AG09319 (cell line): ENCODE measurements around a stretch of chr19.

- RRBS = 87% methylated on average over 6 of the region's 46 CpGs
These were observed 4.2 kb upstream of the ATP8B3 start for GRCh38 chr19:1816152-1816810.

GRCh38 chr19:1854952-1855791, 6.9 kb upstream of the REXO1 start:
- RRBS = 12% methylated on average over 8 of the region's 36 CpGs

- RRBS = 3% methylated on average over 3 of the region's 36 CpGs
These were observed 6.0 kb downstream of the KLF16 start for GRCh38 chr19:1857180-1857920.

GRCh38 chr19:1859182-1859871, 4.1 kb downstream of the KLF16 start:
- RRBS = no CpG with 5 or more reads among the region's 19 CpGs

GRCh38 chr19:1907283-1907733, 2.1 kb downstream of the ADAT3 start:
- RRBS = no CpG with 5 or more reads among the region's 13 CpGs

GRCh38 chr19:1922662-1923386, 17.6 kb downstream of the ADAT3 start:
- RRBS = no CpG with 5 or more reads among the region's 36 CpGs

GRCh38 chr19:1976910-1977367, 36.0 kb downstream of the CSNK1G2 start:
- RRBS = no CpG with 5 or more reads among the region's 20 CpGs

DNA sequence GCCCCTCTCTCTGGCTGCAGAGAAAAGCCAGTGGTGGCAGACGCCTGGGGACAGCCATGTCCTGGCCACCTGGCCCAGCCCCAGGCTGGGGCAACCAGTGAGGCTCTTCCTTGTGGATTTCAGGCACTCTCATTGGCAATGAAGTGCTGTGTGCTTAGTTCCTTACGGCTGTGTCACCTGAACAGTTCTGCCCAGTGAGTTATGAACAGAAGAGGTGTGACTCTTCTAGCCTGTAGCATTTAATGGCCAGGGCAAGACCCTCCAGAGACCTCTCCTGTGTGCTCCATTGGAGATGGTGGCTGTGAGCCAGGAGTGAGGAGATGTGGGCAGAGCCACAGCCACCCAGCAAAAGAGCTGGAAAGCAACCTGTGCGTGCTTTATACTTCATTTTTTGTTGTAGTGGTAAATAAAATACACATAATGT, 6.2 kb upstream of the BTBD2 start:
- RRBS = no CpG with 5 or more reads among the region's 3 CpGs

GRCh38 chr19:2034663-2035345, 16.2 kb downstream of the MKNK2 start:
- RRBS = no CpG with 5 or more reads among the region's 32 CpGs

GRCh38 chr19:2079273-2079755, 16.8 kb downstream of the MOB3A start:
- RRBS = no CpG with 5 or more reads among the region's 17 CpGs

GRCh38 chr19:2087044-2087537, 9.0 kb downstream of the MOB3A start:
- RRBS = no CpG with 5 or more reads among the region's 9 CpGs

DNA sequence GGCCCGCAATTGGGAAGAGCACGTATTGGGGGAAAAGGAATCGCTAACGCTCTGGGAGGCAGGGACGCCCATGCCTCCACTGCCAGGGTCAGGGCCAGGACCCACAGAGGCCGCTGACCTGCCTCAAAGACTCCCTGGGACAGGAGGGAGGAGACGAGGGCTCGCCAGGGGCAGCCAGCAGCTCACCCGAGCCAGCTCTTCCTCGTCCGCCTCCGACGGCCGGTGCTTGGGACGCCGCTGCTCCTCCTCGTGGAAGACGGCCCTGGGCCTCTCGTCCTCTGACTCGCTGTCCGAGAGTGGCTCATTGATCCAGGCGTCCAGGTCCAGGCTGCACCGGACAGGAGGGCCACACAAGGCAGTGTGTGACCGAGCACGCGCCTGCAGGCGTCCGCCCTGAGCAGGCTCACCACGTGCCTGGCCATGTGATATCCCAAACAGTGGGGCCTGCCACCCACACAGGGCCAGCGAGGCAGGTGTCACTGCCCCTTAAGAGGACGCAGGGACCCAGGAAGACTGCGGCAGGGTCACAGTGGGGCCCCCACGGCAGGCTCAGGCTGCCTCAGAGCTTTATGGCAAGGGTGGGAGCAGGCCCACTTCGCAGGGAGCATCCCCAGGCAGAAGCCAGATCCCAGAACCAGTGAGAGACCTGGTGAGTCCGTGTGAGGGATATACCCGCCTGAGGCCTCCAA, 19.8 kb downstream of the IZUMO4 start:
- RRBS = 75% methylated on average over 4 of the region's 36 CpGs

GRCh38 chr19:2121596-2122214, 25.0 kb downstream of the IZUMO4 start:
- RRBS = 92% methylated on average over 4 of the region's 24 CpGs

- RRBS = 50% methylated on average over 1 of the region's 24 CpGs
These were observed 23.6 kb downstream of the AP3D1 start for GRCh38 chr19:2127691-2128340.

- RRBS = no CpG with 5 or more reads among the region's 15 CpGs
These were observed 22.0 kb downstream of the AP3D1 start for GRCh38 chr19:2129291-2129826.

DNA sequence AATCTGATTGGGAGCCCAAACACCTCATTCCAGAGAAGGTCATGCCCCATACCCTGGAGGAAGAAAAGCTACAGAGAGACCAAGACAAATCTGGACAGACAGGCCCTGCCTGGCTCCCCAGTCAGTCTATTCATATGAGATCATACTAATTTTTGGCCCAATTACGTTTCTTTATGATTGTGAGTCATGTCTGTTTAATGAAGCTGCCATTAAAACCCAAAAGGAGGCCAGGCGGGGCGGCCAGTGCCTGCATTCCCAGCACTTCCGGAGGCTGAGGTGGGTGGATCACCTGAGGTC, 3.3 kb upstream of the AP3D1 start:
- RRBS = no CpG with 5 or more reads among the region's 4 CpGs

GRCh38 chr19:2170138-2170733, 6.5 kb downstream of the DOT1L start:
- RRBS = no CpG with 5 or more reads among the region's 17 CpGs

- RRBS = 95% methylated on average over 6 of the region's 10 CpGs
These were observed 23.4 kb downstream of the PLEKHJ1 start for GRCh38 chr19:2212725-2213195.

DNA sequence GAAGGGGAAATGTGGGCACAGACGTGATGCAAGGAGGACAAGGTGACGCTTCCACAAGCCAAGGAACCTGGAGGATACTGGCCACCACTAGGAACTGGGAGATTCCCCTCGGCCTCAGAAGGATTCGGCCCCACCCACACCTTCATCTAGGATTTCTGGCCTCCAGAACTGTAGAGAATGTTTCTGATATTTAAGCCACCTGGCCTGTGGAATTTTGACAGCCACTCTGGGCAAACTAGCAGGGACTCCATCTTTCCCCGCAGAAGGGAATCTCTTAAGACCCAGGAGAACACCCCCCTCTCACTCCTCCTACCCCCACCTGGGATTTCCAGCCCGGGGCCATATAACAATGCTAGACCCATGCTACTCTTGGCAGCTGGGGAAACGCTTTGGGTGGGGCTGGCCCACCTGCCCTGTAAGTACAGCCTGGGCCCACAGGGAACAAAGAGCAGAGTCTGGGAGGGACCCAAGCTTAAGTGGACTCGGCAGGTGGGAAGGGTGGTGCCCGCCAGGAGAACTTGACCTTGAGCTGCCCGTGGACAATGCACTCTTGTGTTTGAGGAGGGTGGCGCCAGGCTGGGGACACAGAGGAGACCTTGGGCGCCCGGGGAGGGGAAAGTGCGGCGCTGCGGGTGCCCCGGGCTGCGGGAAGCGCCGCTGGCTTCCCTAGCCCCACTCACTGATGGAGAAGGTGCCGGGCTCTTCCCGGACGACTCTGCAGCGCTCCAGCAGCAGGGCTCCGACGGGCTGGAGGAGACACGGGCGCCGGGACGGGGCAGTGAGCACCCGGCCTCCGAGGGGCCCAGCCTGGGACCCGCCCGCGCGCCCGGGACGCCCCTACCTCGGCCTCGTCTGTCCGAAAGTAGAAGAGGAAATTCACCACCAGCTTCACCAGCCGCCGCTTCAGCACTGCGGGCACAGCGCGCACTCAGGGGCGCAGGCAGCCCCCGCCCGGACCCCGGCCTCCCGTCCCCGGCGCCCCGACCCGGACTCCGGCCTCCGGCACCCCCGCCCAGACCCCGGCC, 735 bp downstream of the PLEKHJ1 start:
- RRBS = 2% methylated on average over 20 of the region's 59 CpGs

DNA sequence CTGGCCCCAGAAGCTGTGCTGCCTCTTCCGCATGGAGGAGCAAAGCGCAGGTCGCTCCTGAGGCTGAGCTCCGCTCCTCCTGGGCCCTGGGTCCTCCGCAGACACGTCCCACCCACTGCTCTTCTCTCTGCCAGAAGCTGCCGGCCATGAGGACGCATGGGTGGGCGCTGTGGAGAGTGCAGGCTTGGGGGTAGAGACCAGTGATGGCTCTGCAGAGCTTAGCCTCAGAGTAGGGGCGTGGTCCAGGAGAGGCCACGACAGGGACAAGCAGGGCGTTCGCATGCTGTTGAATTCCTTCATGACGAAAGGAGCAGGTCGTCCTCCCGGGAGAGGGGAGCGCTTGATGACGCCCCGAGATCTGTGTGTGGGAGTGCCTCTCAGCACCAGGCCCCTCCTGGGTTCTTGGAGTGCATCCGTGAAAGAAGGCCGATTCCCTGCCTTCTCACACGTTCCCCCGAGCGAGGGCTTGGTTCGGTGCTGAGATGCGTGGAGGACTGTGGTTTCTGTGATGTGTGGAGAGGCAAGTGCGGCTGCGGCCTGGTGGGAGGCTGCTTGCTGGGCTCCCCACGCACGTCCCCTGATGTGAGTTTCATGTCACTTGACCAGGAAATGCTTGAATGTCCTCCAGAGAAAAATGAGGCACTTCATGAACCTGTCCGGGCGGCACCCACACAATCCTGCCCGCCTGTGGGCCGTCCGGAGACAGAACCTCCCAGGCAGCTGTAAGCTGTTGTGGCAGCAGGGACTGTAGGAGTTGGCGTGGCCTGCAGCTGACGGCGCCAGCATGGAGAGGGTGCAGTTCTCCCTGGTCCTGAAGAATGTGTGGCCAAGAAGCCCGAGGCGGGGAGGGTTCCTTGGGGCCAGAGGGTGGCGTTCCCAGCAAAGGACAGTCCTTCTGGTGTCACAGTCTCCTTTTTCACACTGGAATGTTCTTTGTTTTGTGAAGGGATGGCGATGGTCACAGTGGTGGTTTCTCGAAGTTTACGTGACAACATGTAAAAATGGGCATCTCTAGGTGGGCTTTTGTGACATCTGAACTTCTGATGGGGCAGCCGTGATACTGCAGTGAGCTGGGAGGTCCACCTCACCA, 4.6 kb downstream of the SF3A2 start:
- RRBS = 83% methylated on average over 5 of the region's 45 CpGs